Hepatocyte (in vitro differentiated cells and primary cell): Measurements from ENCODE around the genes SLC5A2, ZNF267, TP53TG3C and SHCBP1.

- RAMPAGE, long total RNA: no peak
- RRBS: 39% methylated on average over 7 of the region's 29 CpGs
These were observed 754 bp downstream of the ZNF843 start for GRCh38 chr16:31441800-31442269.

DNA sequence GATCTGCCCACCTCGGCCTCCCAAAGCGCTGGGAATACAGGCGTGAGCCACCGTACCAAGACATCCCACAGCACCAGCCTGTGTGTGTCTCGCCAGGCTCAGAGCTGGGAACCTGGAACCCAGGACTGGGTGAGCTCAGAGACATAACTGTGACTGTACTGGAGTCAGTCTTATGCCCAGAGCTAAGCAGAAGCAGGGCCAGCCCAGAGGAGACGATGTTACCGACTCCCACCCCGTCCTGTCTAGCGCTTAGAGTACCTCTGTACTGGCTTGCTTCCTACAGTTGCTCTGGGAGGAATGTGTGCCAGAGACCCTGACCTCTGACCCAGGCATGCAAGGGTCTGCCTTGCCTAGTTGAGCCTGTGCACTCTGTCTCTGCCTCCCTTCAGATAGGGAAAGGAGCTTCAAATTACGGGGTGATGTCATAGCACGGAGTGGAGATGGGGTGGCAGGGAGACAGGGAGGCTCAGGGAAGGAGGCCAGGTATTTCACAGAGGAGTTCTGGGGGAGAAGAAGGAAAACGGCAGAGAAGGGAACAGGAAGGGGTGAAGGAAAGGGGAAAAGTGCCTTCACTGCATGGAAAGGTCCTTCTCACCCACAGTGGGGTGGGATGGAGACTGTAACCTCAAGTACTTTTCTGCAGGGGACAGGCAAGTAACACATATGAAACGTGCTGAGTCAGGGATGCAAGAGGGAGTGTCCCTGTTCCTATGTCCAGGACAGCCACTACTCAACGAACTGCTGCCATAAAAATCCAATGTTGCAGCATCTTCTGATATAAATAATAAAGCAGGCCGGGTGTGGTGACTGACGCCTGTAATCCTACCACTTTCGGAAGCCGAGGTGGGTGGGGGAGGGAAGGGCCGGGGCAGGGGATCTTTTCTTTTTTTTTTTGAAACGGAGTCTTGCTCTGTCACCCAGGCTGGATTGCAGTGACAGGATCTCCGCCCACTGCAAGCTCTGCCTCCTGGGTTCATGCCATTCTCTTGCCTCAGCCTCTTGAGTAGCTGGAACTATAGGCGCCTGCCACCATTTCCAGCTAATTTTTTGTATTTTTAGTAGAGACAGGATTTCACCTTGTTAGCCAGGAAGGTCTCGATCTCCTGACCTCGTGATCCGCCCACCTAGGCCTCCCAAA is 5.7 kb upstream of the ARMC5 start:
- RAMPAGE, long total RNA: no peak
- RRBS: 56% methylated on average over 3 of the region's 25 CpGs

DNA sequence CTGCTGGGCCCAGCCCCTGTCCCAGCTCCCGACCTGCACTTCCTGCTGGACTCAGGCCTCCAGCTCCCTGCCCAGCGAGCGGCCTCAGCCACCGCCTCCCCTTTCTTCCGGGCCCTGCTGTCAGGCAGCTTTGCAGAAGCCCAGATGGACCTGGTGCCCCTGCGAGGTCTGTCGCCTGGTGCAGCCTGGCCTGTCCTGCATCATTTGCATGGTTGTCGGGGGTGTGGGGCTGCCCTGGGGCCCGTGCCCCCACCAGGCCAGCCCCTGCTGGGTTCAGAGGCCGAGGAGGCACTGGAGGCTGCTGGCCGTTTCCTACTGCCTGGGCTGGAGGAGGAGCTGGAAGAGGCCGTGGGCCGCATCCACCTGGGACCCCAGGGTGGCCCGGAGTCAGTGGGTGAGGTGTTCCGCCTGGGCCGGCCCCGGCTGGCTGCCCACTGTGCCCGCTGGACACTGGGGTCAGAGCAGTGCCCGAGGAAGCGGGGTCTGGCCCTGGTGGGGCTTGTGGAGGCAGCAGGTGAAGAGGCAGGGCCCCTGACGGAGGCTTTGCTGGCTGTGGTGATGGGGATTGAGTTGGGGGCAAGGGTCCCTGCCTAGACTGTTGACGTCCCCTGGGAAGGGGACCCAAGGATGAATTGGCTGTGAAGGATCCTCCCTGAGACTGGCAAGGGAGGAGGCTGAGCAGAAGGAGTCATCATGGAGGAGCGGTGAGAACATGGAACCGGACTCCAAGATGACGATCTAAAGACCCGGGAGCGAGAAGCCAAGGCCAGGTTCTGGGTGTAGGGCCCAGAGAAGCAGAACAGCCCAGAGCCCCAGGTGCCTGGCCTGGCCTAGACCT is 5.4 kb upstream of the TGFB1I1 start:
- RAMPAGE, long total RNA: no peak
- RRBS: no CpG with 5 or more reads among the region's 27 CpGs

- RAMPAGE, long total RNA: no peak
- RRBS: 41% methylated on average over 6 of the region's 24 CpGs
These were observed 802 bp downstream of the TGFB1I1 start for GRCh38 chr16:31472638-31473269.

DNA sequence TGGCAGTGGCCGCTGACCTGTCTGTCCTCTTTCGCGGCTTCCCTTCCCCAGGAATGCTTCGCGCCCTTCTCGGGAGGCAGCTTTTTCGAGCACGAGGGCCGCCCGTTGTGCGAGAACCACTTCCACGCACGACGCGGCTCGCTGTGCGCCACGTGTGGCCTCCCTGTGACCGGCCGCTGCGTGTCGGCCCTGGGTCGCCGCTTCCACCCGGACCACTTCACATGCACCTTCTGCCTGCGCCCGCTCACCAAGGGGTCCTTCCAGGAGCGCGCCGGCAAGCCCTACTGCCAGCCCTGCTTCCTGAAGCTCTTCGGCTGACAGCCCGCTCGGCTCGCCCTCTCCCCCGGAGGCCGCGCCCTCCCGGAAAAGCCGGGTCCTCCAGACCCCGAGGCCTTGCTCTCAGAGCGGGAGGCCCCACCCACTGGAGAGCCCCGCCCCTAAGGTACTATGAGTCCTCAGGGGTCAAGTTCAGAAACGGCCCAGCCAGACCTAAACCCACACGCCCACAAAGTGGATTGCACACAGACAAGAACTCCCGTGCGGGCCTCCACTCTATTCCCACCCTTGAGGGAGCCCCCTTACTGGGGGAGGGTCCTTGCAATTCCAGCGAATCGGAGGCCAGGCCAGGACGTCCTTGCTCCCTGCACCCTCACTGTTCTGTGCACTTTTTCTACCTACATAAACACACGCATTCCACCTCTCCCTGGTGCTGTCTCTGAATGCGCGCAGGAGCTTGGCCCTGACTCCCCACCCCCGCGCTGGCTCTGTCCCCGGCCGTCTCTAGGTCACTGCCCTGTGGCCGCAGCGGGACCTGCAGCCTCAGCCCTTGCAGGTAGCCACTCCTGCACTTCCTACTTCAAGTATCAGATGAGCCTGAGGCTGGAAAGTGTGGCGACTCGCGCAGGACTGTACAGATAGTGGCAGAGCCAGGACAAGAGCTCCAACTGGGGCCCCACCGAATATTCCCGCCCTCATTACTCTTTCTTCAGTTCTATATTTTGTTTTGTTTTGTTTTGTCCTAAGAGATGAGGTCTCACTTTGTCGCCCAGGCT is 5.3 kb upstream of the SLC5A2 start:
- RAMPAGE, long total RNA: no peak
- RRBS: 4% methylated on average over 17 of the region's 64 CpGs

DNA sequence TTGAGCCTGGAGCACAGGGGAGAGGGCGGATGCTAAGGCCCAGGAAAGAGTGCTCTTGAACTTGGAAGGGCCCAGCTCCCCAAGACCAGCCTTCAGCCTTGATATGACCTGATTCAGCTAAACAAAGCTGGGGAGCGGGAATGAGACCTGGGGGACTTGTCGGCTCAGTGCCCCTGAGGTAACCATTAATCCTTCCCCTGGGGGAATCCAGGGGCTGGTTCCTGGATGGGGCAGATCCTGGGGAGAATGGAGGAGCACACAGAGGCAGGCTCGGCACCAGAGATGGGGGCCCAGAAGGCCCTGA is at the start of gene SLC5A2:
SLC5A2 (plus strand) TSS at position 233 of the 304 bp plus-strand sequence.
- RAMPAGE, long total RNA: no peak
- RRBS: no CpG with 5 or more reads among the region's 4 CpGs

DNA sequence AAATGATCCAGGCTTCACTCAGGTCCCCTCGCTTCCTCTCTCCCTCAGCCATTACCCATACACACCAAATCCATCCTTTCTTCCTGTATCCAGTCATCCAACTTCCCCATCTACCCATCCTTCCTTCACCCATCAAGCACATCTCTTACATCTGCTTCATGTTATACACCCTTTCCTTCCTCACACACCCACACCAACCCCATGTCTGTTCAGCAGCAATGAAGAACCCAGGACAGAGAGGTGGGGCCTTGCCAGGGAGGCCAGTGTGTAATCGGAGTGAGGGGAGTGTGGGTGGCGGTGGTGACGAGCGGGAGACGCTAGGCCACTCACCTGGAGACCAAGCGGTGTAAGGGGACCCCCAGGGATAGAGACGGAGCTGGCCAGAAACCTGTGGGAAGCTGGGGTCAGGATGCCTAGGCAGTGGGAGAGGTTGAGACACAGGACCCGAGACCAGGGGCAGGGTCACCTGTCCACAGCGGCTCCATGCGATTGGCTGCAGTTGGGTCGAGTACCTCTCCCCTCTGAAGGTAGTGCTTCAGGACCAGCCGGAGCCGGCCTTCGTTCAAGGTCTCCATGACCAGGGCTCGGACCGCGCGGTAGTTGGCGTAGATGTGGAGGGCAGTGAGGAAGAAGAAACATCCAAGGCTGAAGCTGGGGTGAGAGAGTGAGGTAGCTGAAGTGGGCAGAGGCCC is 10.4 kb downstream of the SLC5A2 start:
- RAMPAGE, long total RNA: no peak
- RRBS: no CpG with 5 or more reads among the region's 20 CpGs

GRCh38 chr16:31873688-31874627 is at the start of gene ZNF267:
Gene ZNF267, plus strand, starts transcription at chr16:31873807.
- RAMPAGE, long total RNA: no peak
- RRBS: 1% methylated on average over 22 of the region's 59 CpGs

- RAMPAGE, long total RNA: no peak
- RRBS: no CpG with 5 or more reads among the region's 1 CpG
These were observed 78.7 kb downstream of the ZNF267 start for GRCh38 chr16:31952370-31952569.

DNA sequence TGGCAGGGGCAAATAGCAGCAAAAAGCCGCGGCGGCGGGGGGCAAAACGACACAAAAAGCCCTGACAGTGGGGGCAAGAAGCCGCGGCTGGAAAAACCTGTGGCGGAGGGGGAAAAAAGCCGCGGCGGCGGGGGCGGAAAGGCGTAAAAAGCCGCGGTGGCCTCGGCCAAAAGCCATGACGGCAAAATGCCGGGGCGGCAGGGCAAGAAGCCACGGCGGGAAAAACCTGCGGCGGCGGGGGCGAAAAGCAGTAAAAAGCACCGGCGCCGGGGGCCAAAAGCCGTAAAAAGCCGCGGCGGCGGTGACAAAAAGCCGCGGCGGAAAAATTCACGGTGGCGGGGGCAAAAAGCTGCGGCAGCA is 167.7 kb upstream of the TP53TG3D start:
- RAMPAGE, long total RNA: no peak
- RRBS: 7% methylated on average over 5 of the region's 40 CpGs

DNA sequence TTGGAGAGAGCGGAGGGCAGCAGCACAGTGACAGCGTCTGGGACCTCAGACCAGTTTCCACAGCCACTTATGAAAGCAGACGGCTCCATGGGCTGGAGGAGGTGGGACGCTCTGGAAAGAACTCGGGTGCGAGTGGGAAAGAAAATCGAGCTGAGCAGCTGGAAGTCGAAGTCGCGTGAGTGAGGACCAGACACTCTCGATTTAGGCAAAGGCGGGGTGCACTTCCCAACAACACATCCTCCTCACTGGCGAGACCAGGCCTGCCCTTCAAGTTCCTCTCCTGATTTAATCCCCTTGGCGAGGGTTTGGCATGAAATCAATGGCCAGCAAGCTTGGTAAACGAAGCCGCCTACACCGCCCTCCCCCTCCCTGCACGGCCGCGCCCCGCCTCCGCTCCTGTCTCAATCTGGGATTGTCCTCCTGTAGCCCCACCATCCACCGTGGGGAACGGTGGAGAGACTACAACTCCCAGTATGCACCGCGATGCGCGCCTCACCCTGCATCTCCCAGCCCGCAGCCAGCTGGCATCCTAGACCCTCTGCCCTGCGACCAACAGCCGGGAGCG is at the start of gene TP53TG3C:
TP53TG3C (plus strand) TSS at position 416 of the 565 bp plus-strand sequence.
- RAMPAGE, long total RNA: no peak
- RRBS: no CpG with 5 or more reads among the region's 32 CpGs

DNA sequence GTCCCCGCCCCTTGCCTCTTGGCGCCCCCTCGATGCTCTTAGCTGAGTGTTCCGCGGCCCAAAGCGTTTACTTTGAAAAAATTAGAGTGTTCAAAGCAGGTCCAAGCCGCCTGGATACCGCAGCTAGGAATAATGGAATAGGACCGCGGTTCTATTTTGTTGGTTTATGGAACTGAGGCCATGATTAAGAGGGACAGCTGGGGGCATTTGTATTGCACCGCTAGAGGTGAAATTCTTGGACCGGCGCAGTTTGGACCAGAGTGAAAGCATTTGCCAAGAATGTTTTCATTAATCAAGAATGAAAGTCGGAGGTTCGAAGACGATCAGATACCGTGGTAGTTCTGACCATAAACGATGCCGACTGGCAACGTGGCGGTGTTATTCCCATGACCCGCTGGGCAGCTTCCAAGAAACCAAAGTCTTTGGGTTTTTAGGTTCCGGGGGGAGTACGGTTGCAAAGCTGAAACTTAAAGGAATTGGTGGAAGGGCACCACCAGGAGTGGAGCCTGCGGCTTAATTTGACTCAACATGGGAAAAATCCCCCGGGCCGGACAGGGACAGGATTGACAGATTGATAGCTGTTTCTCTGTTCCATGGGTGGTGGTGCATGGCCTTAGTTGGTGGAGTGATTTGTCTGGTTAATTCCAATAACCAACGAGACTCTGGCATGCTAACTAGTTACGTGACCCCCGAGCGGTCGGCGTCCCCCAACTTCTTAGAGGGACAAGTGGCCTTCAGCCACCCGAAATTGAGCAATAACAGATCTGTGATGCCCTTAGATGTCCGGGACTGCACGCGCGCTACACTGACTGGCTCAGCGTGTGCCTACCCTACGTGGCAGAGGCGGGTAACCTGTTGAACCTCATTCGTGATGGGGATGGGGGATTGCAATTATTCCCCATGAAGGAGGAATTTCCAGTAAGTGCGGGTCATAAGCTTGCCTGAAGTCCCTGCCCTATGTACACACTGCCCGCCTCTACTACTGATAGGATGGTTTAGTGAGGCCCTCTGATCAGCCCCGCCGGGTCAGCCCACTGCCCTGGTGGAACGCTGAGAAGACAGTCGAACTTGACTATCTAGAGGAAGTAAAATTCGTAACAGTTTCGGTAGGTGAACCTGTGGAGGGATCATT is 701.7 kb downstream of the TP53TG3F start:
- RAMPAGE, long total RNA: no peak
- RRBS: 25% methylated on average over 9 of the region's 50 CpGs

DNA sequence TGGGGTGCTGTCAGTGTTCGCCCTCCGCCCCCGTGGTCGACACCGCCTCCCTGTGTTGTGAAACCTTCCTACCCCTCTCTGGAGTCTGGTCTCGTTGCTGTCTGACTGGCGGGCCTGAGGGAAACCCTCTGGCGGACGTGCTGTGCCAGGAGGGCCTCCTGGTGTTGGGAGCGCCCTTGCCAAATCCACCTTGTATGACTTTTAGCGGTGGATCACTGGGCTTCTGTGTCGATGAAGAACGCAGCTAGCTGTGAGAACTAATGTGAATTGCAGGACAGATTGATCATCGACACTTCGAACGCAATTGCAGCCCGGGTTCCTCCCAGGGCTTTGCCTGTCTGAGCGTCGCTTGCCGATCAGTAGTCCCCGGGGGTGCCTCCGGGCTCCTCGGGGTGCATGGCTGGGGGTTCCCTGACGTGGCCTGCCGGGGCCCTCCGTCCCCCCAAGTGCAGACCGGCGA is 703.4 kb downstream of the TP53TG3F start:
- RAMPAGE, long total RNA: no peak
- RRBS: 34% methylated on average over 11 of the region's 28 CpGs

DNA sequence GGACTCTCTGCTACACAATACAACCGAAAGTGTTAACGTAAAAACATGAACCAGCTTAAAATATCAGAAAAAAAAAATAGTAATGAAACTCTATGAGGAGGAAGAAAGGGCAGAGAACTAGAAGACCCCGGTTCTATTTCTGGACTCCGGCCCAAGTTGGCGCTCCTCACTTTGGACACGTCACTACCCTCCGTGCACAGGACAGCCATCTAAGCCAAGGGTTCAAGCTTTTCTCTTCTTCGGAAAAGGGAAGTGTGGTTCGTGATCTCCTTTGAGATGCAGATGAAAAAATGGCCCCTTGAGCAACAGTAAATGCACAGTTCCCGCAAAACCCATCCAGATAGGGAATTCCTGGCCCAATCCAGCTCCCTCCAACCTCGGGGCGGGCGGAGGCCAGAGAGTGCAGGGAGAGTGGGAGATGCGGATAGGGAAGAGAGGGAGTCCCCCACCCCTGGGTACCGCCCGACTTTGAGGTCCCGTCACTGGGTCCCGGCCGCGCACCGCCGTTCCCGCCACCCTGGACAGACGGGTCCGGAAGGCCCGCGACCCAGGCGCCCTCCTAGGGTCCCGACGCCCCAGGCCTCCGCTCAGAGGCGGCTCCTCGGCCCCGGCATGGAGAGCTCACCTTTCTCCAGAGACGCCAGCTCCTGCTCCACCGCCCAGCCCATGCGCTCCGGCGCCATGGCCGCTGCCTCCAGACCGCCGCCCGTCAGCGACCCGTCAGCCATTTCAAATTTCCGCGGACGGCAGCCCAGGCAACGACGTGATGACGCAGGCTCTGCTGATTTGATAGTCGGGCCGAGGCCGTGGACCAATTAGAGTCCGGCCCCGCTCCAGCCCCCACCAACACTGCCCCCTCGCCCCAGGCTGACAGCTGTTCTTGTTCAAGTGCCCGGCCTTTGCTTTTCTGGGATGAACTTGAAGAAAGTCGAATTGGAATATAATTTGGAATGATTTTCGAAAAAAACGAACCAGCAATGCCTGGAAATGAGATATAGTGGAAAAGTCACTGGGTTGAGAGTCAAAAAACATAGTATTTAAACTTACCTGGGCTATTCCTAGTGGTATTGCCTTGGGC is at the start of gene SHCBP1:
SHCBP1 (minus strand) TSS at position 748 of the 1,078 bp plus-strand sequence.
- RAMPAGE, long total RNA: start-site peak on the minus strand centred at position 729 of the sequence, 50 bp wide, 23 and 5 reads in 2 replicates
- RRBS: 4% methylated on average over 22 of the region's 61 CpGs

DNA sequence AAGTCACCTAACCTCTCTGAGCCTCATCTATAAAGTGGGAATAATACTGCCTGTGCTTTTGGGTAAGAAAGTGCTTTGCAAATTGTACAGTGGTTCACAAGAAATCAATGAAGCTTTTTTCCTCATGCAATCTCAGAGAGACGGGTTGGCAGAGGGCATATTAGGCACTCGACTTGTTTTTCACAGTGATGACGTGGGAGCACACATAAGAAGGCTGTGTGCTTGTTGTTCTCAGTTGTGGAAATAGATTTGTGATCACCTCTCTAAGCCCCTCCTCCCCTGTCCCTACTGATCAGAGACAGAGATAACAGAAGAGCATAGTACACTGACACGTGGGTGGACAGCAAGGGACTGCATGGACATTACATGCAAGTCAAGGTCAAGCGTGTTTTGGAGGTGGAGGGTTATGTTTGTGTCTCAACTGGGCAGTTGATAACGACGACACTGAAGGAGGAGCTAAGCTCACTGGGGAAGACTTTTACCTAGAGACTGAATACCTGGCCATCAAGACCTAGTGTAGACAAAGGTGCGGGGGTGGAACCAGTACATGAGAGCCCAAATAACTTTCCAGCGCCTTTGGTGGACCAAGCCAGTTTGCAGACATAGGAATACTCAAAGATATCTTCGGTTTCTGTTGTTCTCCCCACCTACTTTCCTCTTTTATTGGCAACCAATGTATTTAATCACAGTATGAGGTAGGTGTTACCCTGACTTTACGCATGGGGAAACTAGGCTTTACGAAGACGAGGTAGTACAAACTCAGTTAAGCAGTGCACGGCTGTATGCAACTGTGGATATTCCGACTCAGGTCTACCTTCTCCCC is 1.6 kb upstream of the GPT2 start:
- RAMPAGE, long total RNA: no peak
- RRBS: no CpG with 5 or more reads among the region's 15 CpGs

GRCh38 chr16:46909442-46910114 is 25.4 kb downstream of the GPT2 start:
- RAMPAGE, long total RNA: no peak
- RRBS: no CpG with 5 or more reads among the region's 19 CpGs

- RAMPAGE, long total RNA: no peak
- RRBS: no CpG with 5 or more reads among the region's 13 CpGs
These were observed 31.1 kb downstream of the GPT2 start for GRCh38 chr16:46914747-46916077.

- RAMPAGE, long total RNA: no peak
- RRBS: no CpG with 5 or more reads among the region's 9 CpGs
These were observed 11.6 kb downstream of the DNAJA2 start for GRCh38 chr16:46961529-46962627.

DNA sequence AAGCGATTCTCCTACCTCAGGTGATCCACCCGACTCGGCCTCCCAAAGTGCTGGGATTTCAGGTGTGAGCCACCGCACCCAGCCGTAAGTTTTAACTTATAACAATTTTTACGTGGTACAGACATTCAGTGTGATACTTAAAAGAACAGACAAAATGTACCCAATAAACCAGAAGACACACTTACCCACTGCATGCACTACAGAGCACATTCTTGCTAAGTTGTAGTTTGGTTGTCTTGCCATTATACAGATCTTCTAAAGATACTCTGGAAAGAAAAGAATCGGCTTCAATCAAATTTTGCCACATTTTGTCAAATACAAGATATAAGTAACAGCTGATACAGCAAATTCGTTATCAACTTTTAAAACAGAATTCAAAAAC is 5.6 kb downstream of the DNAJA2 start:
- RAMPAGE, long total RNA: no peak
- RRBS: no CpG with 5 or more reads among the region's 8 CpGs

- RAMPAGE, long total RNA: no peak
- RRBS: no CpG with 5 or more reads among the region's 7 CpGs
These were observed 2.2 kb downstream of the DNAJA2 start for GRCh38 chr16:46971287-46971619.